Pulmonary artery (tissue), 1 donor: ENCODE measurements around the gene GPR153.

- PRO-cap, result no peak
Observed at GRCh38 chr1:6016174-6017010, 24.2 kb upstream of the NPHP4 start.

GRCh38 chr1:6025900-6026699 lies 19.6 kb upstream of the KCNAB2 start:
- PRO-cap, result bidirectional peak, plus-strand start at chr1:6026336, minus-strand start at chr1:6026161

DNA sequence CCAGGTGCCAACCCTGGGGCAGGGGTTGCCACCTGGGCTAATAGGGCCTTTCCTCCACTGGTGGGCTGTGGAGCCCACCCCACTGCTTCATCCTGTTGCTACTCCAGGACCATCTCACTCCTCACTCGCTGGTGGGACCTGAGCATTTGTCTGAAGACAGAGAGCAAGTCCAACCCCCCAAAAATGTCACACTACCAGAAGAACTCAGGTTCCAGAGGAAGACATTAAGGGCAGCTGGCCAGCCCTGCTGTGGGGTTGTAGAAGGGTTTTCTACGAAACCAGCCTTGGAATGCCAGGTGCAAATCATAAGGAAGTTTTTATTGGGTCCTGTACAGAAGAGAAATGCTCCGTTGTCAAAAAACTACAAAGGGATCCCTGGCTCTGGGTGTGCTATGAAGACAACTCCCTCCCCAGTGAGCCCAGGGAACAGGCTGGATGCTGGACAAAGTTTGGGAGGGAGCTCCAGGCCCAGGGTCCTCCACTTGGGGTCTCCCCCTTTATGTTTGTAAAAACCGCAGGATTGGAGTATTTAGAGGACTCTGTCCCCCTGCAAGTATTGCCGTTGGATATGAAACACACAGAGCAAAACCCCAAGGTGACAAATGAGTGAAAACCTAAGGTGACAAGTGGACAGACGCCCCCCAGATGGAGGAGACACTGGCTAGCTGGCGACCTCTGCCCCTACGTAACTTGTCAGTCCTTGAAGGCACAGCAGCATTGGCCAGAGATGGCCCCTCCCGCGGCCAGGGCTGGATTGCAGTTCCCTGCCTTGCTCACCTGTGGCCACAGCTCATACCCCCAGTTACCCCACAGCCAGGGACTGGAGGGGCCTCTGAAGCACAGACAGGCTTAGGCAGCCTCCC lies 3.3 kb downstream of the HES3 start:
- PRO-cap, result no peak

DNA sequence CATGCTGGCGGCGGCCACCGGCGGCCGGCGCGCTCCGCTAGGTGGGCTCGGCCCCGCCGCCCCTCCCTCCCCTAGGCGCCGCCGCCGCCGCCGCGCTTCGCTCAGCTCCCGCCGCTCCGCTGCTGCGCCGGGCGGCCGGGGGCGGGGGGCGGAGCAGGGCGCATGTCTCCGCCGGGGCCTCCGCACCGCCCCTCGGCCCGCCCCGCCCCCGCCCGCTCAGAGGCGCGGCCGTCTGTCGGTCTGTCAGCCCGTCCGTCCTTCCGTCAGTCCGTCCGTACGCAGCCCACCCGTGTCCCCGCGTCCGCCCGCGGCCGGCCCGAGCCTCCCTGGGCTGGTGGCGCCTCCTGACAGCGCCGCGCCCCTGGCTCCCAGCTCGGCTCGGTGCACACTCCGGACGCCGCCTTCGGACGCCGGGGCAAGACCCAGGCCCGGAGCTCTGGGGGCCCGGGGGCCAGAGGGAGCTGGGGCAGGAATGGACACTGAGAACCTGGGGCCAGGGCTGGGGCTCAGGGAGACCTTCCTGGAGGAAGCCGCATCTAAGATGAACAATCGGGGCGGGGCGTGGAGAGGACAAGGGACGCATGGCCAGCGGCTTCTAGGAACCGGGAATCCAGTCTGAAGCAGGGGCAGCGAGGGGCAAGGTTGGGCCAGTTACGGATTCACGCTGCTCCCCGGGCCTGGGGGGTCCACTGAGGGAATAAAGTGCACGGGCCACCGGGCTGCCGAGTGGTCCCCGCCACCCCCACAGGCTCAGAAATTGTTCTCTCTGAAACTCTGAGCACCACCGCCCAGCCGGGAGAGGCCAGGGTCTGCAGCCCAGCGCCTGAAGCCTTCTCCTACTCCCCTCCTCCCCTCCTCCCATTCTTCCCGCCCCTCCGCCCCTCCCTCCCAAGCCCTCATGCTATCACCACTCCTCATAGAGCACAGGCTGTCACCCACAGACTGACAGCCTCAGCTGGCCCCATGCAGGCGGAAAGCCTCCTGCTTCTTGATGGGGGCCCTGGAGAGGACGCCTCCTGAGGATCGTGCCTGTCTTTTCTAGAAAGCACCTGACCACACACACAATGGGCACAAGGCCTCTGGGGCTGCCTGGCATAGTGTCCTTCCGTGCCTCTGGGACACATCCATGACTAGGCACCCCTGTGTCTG lies at the start of gene GPR153:
Gene GPR153, minus strand, starts transcription at position 137 of the 1,149 bp plus-strand sequence.
- PRO-cap, result bidirectional peak, plus-strand start at position 266 of the sequence, minus-strand start at position 121 of the sequence

- PRO-cap, result no peak
Observed at GRCh38 chr1:6271525-6272110, 10.7 kb upstream of the GPR153 start.

- PRO-cap, result no peak
Observed at GRCh38 chr1:6277692-6278242, 16.9 kb upstream of the GPR153 start.

GRCh38 chr1:6294067-6294488 lies 33.2 kb upstream of the GPR153 start:
- PRO-cap, result no peak

DNA sequence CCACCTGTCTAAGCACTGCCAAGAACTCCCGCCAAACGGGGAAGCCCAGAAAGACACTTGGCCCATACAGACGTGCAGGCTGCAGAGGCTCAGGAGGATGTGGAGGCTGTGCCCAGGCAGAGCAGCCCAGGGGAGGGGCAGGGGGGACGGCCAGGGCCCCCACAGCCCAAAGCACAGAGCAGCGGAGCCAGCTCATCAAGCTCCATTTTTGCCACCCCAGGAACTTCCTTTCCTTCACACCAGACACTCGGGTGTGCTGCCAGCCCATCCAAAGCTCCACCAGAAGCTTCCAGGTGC lies 59.3 kb downstream of the ACOT7 start:
- PRO-cap, result no peak

DNA sequence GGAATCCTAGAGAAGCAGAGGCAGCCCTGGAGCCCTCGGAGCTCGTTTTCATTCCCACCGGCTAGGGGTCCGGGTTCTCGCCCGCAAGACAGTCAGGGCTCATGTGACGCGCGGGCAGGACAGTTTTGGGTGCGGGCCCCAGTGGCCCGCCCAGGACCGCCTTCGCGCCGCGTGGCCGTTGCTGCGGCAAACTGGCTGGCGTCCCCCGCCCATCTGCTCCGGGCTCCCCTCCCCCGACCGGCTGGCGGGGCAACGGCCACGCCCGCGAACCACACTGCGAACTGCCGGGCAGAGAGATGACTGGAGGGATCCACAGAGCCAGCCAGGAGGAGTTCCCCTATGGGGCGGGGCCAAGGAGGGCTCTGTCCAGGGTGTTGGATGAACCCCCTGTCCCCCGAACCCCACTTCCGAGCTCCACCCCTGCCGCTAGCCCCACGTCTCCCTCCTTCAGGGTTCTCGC lies 903 bp upstream of the HES2 start:
- PRO-cap, result no peak

GRCh38 chr1:6500876-6501223 lies 9.4 kb upstream of the PLEKHG5 start:
- PRO-cap, result no peak

GRCh38 chr1:6584108-6585341 lies 4.7 kb downstream of the ZBTB48 start:
- PRO-cap, result no peak

DNA sequence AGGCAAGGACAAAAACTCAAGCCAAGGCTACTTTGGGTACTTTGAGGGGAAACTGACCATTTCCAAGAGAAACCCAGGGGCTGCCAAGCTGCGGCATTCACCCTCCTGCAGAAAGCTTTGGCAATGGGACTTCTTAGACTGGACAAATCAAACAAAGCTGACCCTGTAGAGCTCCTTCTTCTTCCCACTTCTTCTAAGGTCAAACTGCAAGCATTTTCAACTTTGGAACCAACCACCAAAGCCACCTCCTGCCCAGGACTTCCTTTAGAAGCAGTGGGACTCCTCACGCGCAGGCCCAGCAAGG lies 10.4 kb downstream of the KLHL21 start:
- PRO-cap, result no peak

- PRO-cap, result no peak
Observed at GRCh38 chr1:6592729-6594003, 9.5 kb downstream of the KLHL21 start.

- PRO-cap, result no peak
Observed at GRCh38 chr1:6866144-6866526, 80.9 kb downstream of the CAMTA1 start.

DNA sequence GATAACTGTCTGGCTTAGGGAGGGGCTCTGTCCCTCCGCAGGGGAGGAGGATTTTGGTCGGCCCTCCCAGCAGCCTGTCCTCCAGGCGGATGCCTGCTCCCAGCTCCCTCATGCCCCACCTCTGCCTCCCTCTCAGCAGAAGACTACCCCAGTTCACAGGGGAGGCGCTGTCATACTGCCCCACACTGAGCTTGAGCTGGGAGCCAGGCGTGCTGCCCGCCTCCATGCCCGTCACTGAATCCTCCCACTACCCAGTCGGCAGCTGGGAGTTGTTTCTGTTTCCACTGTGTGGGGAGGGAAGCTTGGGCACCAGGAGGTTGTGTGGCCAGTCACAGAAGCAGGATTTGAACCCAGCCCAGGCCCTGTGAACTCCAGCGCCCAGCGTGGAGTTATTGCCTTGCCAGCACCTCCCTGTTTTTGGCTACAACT lies 127.3 kb downstream of the CAMTA1 start:
- PRO-cap, result no peak

- PRO-cap, result unidirectional peak, plus-strand start at chr1:6922906
Observed at GRCh38 chr1:6922514-6922994, 137.3 kb downstream of the CAMTA1 start.

DNA sequence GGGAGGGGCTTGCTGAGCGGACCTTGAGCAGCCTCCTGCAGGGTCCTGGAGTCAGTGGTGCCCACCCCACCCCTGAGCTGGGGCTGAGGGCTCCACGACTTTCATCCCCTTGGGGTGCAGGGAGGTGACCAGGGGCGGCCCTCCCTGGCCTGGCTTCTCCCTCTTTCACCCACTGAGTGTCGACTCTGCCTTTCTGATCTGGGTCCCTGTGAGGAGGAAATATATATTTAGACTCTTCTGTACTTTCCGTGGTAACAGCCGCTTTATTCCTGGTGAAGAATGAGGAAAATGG lies 139.1 kb downstream of the CAMTA1 start:
- PRO-cap, result unidirectional peak, minus-strand start at position 171 of the sequence

DNA sequence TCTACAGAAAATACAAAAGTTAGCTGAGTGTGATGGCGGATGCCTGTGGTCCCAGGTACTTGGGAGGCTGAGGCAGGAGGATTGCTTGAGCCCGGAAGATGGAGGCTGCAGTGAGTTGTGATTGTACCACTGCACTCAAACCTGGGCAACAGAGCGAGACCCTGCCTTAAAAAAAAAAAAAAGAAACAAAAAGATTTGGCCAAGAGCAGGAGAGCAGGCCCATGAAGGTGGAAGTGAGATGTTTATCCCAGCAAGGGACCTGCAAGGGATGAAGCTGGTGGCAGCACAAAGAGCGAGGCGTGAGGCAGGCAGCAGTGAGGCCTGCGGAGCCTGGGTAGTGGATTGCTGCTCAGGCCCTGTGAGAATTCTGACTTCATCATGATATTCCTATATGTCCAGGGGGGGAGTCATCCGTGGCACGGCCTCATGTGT lies 240.7 kb downstream of the CAMTA1 start:
- PRO-cap, result no peak

DNA sequence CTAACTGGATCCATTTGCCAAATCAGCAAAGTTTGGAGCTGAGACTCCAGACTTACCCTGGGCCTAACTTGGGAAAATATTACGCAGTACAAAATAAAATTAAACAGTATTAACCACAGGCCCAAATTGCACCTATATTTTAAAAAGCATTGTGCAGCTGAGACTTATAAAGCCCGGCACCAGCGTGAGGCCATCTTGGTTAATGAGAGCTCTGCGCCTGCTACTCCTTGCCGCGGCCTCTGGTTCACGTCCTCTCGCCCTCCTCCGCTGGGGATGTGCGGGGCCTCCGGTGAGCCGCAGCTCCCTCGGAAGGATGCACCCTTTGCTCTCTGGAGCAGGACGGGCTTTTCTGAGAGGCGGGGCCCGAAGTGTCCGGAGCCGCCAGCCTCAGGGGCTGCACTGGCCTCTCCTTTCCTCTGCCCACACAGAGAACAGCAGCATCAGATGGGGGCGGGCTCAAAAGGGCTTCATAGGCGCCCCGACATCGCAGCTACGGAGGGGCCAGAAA lies 284.6 kb downstream of the CAMTA1 start:
- PRO-cap, result no peak

GRCh38 chr1:7199111-7199564 lies 413.9 kb downstream of the CAMTA1 start:
- PRO-cap, result no peak